Progenitor cell of endocrine pancreas (in vitro differentiated cells): ENCODE measurements around the genes SLC35A3 and SASS6.

GRCh38 chr1:98336369-98336894 is 325.1 kb upstream of the SNX7 start:
- PRO-cap: no peak

GRCh38 chr1:98733235-98733941 is 71.9 kb downstream of the SNX7 start:
- PRO-cap: bidirectional peak, plus-strand start at chr1:98733716, minus-strand start at chr1:98733557

GRCh38 chr1:98854221-98854519 is 150.5 kb downstream of the PLPPR5 start:
- PRO-cap: no peak

DNA sequence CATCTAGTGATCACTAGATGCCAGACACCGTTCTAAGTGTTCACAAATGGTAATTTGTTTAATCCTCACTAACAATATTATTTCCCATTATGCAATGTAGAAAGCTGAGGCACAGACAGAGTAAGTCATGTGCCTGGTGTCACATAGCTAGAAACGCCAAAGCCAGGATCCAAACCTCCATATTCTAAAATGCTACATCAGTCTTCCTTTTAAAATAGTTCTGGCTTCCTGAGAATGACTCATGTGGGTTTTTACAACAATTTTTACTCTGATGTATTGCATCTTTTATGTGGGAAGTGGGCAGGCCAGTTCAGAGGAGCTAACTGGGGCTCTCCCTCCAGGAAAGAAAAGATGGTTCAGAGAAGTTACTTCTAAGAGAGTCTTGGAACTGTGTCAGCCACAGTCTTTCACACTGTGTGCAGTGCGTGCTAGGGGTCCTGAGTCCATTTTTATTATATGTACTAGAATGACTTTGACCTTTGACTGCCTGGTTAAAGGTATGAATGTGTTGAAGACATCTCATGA is 177.4 kb downstream of the PLPPR4 start:
- PRO-cap: no peak

DNA sequence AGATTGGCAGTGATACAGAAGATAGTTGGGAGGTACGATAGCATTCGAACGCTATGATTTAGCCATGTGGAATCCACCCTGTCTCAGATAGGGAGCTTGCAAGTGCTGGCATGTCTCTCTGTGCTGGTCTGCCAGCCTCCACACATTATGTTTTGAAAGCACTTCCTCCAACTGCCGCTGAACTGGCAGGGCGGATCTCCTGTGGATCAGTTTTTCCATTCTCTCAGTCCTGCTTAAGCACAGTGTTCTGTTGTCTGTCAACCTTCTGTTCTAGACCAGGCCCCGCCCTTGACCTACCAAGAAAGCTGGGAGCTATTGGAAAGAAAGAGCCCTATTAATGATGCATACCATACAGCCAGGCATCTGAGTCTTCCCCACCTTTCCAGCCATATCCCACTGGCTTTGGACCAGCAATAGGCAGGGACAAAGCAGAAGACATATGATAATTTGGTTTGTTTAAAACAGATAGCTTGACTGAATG is 65.4 kb upstream of the PALMD start:
- PRO-cap: no peak

GRCh38 chr1:99589239-99589651 is 56.7 kb upstream of the PALMD start:
- PRO-cap: no peak

- PRO-cap: no peak
Measured at GRCh38 chr1:99662594-99663174, 16.8 kb downstream of the PALMD start.

DNA sequence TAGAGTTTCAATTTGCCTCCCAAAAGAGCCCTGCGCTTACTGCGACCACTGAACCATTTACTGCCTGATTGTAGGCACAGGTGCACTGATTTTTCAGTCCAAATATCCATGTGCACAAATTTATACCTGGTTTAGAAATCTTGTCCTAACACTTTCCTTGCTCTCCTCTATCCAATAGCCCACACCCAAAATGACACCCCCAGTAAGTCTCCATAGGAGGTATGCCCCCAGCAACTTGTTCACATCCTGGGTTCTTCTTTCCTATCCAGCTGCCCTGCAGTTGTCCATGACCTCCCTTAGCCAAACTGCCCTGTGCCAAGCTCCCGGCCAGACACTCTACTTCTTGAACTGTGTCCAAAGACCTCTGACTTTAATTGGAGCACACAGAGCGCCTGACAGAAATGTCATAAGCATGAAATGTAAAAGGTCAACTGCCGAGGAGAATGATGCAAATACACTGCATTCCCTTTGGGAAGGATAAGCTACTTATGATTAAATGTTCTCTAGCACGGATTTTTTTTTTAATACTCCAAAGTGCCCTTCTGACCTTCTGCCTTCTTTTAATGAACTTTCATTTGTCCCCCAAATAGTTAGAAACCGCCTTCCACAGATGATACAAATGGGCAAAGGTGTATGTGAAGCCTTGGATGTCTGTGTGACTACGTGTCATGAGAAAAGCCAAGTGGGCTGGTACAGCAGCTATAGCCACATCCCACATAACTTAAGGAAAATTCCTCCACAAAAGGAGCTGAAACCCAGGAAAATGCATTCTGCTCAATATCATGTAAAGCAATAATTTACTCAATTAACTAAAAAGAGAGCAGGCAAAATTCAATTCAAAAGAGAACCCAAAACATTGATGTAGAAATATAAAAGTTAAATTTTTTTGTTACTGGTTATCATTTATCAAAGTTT is 26.7 kb downstream of the PALMD start:
- PRO-cap: no peak

DNA sequence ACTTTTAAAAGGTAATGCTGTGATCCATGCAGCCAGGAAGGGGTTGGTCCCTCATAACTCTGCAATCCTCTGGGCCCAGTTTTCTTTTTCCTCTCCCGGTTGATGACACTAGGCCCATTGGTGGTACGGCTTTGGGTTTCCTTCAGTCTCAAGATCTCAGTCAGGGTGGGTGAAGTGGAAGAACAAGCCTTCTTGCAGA is 544 bp upstream of the SLC35A3 start:
- PRO-cap: unidirectional peak, plus-strand start at position 145 of the sequence

GRCh38 chr1:99969552-99970872 is at the start of gene SLC35A3:
Gene SLC35A3 (plus strand): TSS chr1:99969996.
- PRO-cap: bidirectional peak, plus-strand start at chr1:99970062, minus-strand start at chr1:99969901; bidirectional peak, plus-strand start at chr1:99970517, minus-strand start at chr1:99970392

GRCh38 chr1:100037201-100037440 is 774 bp upstream of the MFSD14A start:
- PRO-cap: bidirectional peak, plus-strand start at chr1:100037339, minus-strand start at chr1:100037027

GRCh38 chr1:100037441-100037850 is 449 bp upstream of the MFSD14A start:
- PRO-cap: bidirectional peak, plus-strand start at chr1:100037645, minus-strand start at chr1:100037691

- PRO-cap: bidirectional peak, plus-strand start at chr1:100132758, minus-strand start at chr1:100132839; bidirectional peak, plus-strand start at chr1:100133045, minus-strand start at chr1:100133009; bidirectional peak, plus-strand start at chr1:100133169, minus-strand start at chr1:100133325
Measured at GRCh38 chr1:100132306-100133623, at the start of gene SASS6. Gene SASS6 (minus strand): TSS chr1:100132930.

- PRO-cap: no peak
Measured at GRCh38 chr1:100400394-100401081, 48.2 kb downstream of the CDC14A start.

- PRO-cap: no peak
Measured at GRCh38 chr1:100443984-100444601, 91.8 kb downstream of the CDC14A start.

DNA sequence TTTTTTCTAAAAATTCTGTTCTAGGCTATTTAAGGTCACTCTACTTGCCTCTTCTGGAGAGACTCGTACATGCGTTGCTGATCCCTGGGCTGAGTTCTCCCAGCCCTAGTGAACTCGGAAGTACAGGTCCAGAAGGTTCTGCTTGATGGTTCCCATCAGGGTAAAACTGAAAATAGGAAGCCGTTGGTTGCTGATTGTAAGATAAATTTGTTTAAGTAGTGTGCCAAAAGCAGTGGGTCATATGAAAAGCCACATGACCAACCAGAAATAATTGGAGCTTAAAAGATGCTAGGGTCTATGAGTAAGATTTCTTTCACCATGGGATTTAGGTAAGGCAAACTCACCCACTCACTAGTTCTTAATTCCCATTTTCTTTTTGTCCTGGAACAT is 90.8 kb upstream of the VCAM1 start:
- PRO-cap: no peak

DNA sequence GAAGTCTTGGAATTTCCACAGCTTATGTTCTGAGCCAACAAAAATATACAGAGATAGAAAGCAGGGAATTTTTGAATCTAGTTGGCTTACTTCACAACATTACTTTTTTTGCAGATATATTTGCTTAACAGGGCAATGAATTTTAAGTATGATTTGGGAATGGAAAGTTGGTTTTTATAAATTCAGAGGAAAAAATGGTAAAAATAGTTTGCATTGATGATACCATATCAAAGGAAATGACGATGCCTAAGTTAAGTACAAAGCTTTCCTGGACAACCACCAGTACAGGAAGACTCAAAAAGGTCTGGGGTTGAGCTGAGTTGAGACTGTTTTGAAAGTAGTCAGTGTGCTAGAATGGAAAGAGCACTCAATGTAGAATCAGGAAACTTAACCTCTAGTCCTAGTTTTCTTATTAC is 11.0 kb upstream of the VCAM1 start:
- PRO-cap: no peak

DNA sequence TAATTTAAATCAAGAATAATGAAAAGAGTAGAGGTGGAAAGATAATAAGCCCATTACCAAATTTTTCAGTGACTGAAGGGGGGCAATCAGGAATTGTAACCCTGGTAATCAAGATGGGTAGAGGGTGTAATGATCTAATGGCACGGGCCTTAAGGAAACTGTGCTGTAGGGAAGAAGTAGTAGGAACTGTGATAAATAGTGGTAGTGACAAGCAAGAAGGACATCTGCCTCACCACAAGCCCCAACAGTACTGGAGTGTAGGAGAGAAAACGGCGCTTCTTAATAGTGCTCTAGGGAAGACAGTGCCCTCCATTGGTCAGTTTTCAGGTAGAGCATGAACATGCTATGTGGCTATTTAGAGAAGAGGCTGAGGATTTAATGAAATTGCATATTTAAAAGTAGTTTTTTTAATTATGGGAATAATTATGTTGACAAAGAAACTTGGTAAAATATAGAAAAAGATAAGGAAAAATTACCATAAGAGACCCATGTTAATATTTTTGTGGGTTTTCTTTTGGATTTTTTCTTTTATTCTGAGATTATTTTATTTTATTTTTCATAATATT is 32.2 kb downstream of the SLC30A7 start:
- PRO-cap: no peak

DNA sequence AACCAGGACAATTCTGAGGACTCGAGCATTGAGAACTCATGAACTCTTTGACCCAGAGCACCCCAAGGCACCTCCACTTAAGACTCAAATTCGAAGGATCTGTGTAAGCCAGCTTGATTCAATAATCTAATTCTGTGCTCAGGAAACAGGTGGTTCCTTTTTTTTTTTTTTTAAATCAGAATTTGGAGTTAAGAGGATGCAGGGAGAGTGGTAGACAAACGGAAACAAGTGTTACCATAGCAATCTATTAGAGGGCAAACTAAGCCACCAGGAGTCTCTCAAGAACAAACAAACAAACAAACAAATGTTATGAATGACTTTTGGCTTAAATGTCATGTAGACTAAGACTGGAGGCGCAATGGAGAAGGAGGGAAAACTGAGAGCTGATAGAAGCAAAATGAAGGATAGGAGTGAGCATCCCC is 53.8 kb upstream of the DPH5 start:
- PRO-cap: no peak

- PRO-cap: no peak
Measured at GRCh38 chr1:101247919-101248191, 11.0 kb downstream of the S1PR1 start.